Skeletal muscle satellite cell (primary cell): ENCODE measurements around the gene S1PR4.

DNA sequence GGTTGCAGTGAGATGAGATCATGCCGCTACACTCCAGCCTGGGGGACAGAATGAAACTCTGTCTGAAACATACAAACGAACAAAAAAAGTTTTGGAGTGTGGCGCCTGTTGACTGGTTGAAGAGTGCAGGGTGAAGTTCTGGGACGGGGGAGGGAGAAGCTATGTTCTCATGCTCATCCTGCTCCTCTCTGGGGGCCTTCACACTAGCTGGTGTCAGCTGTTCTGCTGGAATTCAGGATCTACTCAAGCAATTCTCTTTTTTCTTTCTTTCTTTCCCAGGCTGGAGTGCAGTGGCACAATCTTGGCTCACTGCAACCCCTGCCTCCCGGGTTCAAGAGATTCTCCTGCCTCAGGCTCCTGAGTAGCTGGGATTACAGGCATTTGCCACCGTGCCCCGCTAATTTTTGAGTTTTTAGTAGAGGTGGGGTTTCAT lies 6.2 kb upstream of the TLE6 start:
- CAGE, long polyA plus RNA, result no peak

GRCh38 chr19:3024731-3025970 lies 3.9 kb downstream of the TLE2 start:
- CAGE, long polyA plus RNA, result no peak

- CAGE, long polyA plus RNA, result no peak
Observed at GRCh38 chr19:3034785-3035663, 5.9 kb upstream of the TLE2 start.

DNA sequence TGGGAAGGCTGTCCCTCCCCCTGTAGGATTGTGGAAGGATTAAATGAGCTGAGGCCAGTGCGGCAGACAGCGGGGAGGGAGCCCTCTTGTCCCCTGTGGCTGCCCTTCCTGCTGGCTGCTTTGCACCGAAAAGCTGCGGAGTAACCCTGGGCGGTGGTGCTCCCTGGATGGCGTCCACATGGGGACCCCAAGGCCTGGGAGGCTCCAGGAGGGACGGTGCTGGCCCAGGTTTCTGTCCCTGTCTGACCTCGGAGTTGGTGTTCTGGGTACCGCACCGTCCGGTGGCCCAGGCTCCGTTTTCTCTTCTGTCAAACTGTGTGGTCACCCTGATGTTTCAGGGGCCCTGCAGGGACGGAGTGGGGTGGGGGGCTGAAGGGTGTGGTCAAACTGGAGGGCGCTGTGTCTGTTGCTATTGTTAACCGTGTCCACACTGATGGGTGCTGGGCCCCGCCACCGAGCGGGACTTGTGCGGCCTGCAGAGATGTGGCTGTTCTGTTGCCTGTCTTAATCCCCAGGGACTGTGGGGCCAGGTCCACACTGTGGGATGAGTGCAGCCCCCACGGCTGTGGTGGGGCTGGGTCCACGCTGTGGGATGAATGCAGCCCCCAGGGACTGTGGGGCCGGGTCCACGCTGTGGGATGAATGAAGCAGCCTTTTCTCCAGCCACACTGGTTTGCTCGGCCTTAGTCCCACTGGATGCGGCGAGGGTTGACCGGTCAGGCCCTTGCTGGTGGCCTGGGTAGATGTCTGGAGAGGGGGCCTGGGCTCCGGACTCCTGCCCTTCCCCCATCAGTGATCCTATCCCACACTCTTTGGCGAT lies 6.8 kb downstream of the GNA11 start:
- CAGE, long polyA plus RNA, result no peak

DNA sequence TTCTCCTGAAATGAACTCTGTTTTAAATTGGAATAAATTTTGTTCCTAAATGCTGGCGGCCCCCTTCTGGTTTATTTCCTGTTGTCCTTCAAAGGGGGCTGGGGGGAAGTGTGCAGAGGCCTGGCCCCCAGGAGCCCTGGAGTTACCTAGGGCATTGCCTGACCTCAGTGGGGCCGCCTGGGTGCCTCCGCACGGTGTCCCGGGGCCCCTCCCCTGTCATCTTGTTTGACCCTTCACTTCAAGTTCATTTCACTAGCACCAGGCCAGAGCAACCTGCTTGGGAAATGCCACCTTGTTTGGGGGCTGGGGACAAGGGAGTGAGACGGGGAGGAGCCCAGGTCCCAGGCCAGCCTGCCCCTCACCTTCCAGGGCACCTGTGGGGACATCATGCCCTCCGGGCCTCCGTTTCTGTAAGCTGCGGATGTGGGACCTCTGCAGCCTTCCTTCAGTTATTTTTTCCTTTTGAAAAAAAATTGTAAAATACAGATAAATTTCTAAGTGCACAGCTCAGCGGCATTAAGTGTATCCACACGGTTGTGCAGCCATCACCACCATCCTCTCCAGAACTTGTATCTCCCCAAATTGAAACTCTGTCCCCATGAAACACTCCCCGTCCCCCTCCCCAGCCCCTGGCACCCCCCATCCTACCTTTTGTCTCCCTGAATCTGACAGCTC lies 11.7 kb upstream of the GNA15 start:
- CAGE, long polyA plus RNA, result no peak

DNA sequence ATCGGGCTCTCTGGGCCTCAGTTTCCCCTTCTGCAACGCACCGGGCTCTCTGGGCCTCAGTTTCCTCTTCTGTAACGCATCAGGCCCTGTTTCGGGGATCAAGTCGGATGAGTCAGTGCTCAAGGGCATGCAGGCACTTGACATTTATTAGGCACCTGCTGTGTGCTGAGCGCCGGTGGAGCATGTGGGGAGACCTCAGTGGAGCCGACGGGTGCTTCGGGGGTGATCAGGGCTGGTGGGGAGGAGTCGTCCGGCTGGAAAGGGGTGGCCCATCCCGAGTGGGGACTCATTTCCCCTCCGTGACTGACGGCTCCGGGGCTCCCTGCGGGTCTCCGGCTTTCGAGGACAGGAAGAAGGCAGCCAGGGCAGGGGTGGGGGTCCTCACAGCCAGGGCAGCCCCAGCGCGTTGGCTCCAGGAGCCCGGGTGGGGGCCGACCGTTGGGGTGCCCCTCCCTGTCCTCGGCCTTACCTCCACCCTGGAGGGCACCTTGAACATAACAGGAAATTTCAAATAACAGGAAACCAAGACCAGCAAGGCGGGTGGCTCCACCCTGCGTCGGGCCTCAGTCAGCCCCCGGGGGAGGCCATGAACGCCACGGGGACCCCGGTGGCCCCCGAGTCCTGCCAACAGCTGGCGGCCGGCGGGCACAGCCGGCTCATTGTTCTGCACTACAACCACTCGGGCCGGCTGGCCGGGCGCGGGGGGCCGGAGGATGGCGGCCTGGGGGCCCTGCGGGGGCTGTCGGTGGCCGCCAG lies at the start of gene S1PR4:
S1PR4 (plus strand) TSS at position 563 of the 756 bp plus-strand sequence.
- CAGE, long polyA plus RNA, result no peak

DNA sequence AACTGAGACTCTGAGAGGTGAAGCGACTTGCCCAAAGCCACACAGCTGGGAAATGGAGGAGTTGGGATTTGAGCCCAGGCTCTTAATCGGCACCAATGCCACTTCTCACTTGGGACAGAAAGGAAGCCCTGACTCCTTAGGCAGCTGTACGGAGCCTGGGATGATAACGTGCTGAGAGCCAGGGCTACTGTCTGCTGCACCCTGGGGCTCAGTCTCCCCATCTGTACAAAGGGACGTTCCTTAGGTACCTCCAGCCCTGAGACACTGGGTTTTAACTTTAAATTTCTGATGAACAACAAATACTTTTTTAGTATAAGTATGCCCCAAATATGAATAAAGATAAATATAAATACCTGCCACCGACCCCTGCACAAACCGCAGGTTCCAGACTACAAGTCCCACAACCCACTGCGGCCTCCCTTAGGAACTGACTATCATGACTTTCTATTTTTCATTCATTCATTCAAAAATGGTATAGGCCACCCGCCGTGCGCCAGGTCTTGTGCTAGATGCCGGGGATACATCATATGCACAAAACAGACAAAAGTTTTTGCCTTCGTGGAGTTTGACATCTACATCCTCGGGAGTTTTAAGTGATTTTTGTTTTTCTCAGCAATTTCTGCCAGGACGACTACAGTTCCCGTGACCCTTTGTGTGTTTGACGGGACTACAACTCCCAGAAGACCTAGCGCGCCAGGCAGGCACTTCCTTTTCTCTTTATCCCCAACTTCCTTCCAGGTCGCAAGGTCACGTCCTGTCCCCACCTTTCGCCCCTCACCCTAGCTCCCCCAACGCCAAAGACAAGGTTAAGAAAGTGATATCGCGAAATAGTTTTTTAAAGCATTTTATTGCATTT lies 644 bp upstream of the NCLN start:
- CAGE, long polyA plus RNA, result no peak

DNA sequence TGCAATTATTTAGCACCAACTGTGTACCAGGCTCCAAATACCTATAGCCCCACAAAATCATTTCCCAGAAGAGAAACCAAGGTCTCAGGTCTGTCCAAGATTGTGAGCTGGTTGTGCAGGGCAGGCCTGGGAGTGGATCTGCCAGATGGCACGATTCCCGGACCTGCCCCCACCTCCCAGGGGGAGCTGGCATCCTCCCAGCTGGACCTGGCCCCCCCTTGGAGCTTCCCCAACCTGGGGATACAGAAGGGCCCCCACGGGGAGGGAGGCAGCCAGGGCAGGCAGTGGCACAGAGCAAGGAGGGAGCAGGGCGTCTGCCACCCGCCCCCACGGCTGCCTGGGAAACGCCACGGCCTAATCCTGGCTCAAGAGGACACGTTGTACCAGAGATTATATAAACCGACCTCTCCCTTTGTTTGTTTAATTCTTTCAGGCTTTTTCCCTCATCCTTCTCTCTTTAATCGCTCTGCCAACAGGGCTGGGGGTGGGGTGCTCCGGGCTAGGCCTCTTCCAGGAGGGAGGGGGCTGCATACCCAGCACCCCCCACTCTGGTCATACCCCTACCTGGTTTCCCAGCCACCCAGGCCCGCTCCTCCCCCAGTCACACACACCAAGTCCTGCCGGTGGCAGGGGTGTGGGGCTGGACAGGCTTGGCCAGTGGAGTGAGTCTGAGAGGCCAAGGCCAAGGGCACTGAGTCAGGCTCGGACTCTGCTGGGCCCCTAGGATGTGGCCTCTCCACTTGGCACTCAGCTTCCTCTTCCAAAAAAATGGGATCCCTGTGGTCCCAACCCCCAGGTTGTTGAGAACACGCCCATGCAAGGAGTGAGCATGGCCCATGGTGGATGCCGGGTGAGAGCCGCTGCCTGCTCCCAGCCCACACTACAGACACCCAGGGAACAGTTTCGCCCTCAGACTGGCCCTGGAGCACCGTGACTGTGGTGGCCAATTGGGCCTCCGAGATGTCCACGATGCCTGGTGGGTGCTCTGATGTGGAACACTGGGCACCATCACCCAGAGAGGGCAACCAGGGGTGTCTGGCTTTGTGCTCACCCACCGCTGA lies 29.5 kb upstream of the NFIC start:
- CAGE, long polyA plus RNA, result no peak

DNA sequence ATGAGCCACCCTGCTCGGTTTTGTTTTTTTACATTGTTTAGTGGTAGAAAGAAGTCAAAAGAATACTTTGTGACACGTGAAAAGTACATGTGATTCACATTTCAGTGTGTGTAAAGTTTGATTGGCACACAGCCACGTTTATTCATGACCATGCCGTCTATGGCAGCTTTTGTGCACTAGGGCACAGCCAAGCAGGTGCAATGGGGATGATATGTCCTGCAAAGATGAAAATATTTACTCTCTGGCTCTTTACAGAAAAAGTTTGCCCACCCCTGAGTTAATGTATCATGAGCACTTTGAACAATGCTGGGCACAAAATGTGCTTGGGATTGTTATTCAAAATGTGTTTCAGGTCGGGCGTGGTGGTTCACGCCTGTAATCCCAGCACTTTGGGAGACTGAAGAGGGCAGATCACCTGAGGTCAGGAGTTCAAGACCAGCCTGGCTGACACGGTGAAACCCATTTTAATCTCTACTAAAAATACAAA lies 16.1 kb upstream of the NFIC start:
- CAGE, long polyA plus RNA, result no peak

GRCh38 chr19:3367955-3368801 lies 1.8 kb downstream of the NFIC start:
- CAGE, long polyA plus RNA, result no peak

DNA sequence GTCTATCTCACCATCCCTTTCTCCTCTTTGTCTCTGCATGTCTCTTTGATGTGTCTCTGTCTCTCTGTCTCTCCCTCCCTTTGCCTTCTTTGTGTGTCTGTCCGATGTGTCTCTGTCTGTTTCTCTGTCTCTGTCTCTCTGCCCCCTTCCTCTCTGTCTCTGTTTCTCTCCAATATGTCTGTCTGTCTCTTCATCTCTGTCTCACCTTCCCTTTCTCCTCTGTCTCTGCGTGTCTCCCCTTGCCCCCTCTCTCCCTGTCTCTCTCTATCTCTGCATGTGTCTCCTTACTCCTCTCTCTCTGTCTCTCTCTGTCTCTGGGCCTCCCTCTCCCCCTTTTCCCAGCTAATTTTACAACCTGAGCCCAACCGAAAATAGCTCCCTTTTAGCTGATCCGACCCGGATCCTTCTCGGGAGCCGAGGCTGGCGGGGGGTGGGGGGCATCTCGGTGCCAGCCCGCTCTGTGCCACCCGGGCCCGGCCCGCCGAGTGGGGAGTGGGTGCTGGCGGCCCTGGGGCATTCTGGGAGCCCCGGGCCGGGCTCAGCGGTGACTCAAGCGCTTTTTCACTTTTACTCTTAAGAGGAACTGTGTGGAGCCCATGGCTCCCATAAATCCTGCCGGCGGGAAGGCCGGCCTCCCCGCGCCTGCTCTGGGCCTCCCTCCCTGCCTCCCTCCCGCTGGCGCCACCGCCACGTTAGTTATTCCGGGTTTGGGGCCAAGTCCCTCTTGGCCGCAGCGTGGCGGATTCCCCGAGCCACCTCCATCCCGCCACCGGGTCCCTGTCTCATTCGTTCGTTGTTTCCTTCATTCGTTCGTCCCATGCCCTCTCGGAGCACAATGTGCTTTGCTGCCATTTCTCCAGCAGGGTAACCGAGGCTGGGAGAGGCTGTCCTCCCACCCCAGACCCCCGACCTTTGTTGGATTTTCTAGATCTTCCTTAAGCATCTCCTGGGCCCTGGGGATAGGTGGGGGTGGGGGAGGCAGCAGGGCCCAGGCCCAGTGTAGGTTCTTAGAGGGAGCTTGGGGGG lies 3.0 kb downstream of the NFIC start:
- CAGE, long polyA plus RNA, result no peak

DNA sequence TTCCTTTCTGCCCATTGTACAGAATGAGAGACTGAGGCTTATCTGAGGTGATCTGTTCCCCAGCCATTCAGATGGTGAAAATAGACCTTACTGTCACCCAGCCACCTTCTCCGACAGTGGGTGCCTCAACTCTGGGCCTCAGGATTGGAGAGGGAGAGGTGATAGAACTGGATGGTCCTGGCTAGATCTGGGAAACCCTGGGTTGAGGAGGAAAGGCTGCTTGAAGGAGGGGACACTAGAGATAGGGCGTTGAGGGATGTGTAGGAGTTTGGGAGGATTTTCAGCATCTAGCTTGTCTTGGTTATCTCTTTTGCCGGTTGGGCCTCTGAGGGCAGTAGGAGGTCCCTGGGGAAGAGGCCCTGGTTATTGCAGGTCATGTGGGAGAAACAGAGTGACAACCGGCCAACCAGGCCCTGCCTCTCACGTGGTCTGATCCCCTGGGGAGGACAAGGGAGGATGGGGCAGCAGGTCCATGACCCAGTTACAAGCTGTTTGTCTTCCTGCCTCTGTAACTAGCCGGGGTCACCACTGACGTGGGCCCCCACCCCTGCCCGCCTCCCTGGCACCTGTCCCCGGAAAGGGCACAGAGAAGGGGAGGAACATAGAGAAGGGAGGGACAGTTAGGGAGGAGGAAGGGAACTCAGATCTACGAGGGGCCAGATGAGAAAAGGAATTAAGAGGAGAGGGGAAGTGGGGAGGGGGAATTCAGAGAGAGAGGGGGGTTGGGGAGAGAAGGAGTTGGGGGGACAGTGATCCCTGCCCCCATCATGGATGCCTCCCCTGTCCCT lies 8.2 kb downstream of the NFIC start:
- CAGE, long polyA plus RNA, result no peak

- CAGE, long polyA plus RNA, result no peak
Observed at GRCh38 chr19:3384777-3385637, 18.6 kb downstream of the NFIC start.

DNA sequence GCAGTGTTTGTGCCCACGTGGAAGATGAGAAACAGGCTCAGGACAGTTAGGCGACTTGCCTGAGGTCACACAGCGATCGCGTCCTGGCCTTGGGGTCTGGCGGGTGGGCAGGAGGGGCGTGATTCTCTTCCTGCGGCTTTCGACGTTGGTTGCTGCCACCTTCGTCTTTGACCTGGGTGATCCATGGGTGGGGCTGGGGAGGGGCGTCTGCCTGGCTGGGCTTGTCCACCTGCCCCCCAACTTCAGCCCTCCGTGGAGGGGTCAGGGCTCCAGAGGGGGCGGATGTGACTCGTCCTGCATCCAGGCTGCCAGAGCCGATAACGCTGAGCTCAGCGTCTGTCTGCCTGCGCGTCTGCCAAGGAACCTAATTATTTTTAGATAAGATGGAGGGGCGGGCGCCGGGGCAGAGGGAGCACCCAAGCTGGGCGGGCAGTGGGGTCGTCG lies 57.0 kb downstream of the SMIM24 start:
- CAGE, long polyA plus RNA, result no peak

GRCh38 chr19:3453733-3453986 lies 26.7 kb downstream of the SMIM24 start:
- CAGE, long polyA plus RNA, result no peak

GRCh38 chr19:3525698-3526092 lies 13.3 kb upstream of the TEKTIP1 start:
- CAGE, long polyA plus RNA, result no peak

GRCh38 chr19:3537776-3538379 lies 1.1 kb upstream of the TEKTIP1 start:
- CAGE, long polyA plus RNA, result no peak

DNA sequence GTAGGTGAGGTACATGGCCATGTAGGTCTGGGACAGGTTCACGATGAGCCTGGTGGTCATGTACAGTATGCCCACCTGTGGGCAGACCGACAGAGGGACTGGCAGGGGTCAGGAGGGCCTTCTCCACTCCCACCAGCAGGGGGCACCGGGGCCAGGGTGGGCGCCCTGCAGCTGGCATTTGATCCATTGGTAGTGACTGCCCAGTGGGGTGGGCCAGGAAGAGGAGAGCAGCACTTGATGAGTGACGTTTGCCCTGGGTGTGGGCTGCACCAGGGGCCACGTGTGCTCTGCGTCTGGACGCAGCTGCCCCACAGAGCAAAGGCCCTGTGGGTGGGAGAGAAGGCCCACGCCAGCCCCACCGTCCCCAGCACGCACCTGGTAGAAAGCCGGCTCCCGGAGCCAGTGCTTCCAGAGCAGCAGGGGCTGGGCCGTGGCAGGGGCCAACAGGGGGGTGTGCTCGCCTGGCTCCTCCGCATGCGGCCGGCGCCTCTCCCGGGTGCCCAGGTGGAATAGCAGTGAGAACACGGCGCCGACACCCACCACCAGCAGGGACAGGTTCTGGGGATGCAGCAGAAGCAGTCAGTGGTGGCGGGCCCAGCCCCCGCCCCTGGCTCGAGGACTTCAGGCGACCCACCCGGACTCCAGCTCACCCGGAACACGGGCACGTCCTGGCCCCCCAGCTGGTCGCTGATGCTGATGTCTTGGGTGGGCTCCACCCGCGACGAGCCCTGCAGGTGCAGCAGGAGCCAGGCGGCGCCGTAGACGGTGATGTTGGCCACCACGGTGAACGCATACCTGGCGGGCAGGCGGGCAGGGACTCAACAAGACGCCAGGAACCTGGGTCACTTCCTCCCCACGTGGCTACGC lies 8.7 kb downstream of the TEKTIP1 start:
- CAGE, long polyA plus RNA, result no peak

GRCh38 chr19:3632354-3633440 lies 6.1 kb upstream of the CACTIN start:
- CAGE, long polyA plus RNA, result no peak

DNA sequence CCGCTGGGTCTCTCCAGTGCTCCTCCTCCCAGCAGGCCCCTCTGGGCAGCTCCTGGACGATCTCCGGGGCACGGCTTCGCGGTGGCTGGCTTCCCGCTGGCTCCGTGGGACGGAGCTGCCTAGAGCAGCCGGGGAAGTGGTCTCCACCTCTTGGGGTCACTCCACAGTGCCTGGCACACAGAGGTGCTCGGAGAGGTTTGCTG lies 9.8 kb upstream of the CACTIN start:
- CAGE, long polyA plus RNA, result no peak